Aortic smooth muscle cell (primary cell): ENCODE data around the genes CHRNB2 and ZBTB7B.

- RRBS: no CpG with 5 or more reads among the region's 3 CpGs
Observed at GRCh38 chr1:154156761-154157392, 35.0 kb downstream of the TPM3 start.

DNA sequence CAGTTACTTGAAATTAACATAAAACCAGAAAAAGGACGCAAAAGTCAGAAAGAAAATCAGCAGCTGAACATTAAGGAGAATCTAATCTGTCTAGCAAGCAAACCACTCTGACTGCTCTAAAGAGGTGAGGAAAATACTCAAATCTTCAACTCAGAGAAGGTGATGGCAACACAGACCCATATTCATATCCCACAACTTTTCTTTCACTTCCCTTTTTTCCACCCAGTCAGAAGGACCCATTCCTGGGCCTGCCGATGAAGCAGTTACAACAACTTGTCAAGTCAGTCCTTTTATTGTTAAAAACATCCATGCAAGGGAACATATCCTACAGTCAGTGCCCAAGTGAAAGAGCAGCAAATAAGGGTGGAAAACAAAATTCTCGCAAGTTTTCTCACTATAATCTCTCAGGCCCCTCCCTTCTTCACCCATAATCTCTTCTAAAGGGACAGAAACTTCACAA, 33.5 kb downstream of the TPM3 start:
- RRBS: no CpG with 5 or more reads among the region's 3 CpGs

DNA sequence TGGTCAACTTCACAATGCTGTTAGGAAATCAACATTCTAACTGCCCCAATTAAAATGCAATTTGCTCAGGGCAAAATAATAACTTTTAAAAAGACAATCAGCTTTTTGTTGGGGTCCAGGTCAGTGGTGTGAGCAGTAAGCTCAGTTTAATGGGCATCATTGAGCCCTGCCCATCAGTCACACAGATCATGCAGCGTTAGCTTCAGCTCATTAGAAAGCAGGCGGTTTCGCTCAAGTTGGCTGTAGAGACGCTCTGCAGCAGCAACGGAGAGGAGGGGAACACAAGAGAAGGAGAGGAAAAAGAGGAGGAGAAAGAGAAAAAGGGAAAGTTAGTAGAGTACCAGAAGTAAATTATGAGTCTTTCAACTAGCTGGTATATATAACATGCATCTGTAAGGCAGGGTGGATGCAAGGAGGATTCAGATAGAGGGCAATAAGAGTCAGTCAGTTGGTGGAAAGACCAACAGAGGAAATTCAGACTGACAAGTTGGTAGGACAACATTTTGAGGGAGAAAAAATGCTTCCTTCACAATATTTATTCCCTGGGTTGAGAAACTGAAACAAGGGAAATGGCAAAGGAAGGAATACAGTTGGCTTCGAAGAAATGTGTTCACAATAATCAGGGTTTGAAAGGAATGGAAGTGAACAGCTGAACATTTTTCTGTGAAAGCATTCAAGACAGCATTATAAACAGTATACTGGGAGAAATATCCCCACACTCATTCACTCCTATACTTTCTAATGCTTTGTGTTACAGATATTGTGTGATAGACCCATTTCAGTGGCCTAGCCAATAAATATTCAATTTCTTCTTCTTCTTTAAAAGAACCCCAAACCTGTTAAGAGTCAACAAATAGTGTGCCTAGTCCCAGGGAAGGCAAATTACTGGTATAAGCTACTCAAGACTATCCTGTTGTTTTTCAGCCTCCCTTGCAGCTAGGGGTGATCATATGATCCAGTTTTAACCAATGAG, 32.8 kb downstream of the TPM3 start:
- RRBS: no CpG with 5 or more reads among the region's 6 CpGs

DNA sequence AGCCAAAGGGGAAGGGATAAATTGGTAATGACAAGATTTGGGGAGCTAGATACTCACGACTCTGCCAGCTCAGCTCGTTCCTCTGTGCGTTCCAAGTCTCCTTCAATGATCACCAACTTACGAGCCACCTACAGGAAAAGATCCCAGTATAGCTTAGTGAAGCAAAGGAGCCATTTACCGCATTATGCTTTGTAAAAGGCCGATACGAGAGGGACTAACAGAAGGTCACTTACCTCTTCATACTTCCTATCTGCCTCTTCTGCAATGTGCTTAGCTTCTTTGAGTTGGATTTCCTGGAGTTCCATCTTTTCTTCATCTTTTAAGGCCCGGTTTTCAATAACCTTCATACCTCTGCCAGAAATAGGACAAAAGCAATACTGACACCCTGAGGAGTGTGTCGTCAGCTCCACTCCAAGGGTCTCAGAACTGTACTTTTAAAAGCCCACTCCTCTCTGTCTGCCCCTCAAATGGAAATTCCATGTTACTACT, 19.0 kb downstream of the TPM3 start:
- RRBS: no CpG with 5 or more reads among the region's 9 CpGs

DNA sequence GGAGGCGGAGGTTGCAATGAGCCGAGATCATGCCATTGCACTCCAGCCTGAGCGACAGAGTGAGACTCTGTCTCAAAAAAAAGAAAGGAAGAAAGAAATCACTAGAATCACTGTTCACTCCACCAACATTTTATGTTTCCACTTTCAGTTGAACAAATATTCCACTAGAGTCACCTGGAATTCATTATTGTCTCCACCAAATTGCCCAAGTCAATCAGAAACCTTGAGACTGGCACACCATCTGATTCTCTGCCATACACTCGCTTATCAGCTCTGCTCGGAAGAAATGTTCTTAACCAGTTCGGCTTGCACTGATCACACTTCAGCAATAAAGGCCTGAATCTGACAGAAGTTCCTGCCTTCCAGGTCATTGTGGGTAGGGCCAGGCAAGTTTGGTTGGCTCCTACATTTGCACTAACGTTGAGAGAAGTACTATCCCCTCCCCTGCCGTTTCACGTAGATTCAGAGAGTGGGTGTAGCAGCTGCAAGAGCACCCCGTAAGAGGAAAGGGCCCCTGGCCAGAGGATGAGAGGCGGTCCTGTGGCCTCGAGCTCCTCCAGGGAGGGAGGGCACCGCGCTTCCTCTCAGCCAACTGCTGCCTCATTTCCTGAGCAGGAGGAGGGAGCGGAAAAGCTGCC, 9.9 kb downstream of the TPM3 start:
- RRBS: no CpG with 5 or more reads among the region's 15 CpGs

DNA sequence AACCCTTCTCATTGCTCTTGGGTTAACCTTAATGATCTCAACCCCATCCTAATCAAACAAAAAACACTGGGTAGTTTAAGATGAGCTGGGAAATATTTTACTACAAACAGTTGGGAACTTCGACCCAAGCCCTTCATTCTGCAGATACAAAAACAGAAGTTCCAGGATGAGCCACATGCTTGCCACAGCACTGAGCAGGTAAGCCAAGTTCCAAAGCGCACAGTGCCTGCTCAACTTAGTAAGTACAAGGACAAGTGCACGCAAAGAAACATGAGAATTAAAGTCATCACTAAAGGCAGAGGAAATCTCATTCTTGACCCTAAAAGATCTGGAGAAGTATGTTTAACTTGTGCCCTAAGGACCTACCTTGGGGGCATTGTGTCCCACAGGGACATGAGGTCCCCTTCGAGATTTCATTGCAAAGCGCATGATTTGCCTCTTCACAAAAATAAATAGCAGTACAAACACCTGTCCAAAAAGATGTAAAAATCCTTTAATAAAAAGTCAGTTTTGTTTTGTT, 860 bp downstream of the C1orf43 start:
- RRBS: no CpG with 5 or more reads among the region's 5 CpGs

GRCh38 chr1:154330204-154330581, 4.9 kb downstream of the ATP8B2 start:
- RRBS: no CpG with 5 or more reads among the region's 7 CpGs

DNA sequence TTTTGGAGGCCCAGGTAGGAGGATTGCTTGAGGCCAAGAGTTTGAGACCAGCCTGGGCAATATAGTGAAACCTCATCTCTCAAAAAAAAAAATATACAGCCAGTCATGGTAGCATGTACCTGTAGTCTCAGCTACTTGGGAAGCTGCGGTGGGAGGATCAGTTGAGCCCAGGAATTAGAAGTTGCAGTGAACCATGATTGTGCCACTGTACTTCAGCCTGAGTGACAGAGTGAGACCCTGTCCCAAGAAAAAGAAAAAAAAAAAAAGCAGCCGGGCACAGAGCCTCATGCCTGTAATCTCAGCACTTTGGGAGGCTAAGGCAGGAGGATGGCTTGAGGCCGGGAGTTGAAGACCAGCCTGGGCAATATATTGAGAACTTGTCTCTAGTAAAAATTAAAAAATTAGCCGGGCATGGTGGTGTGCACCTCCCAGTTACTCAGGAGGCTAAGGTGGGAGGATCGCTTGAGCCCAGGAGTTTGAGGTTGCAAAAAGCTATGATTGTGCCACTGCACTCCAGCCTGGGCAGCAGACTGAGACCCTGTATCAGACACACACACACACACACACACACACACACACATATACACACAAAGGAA, 20.5 kb downstream of the IL6R start:
- RRBS: no CpG with 5 or more reads among the region's 5 CpGs

GRCh38 chr1:154430211-154430645, 25.1 kb downstream of the IL6R start:
- RRBS: no CpG with 5 or more reads among the region's 13 CpGs

DNA sequence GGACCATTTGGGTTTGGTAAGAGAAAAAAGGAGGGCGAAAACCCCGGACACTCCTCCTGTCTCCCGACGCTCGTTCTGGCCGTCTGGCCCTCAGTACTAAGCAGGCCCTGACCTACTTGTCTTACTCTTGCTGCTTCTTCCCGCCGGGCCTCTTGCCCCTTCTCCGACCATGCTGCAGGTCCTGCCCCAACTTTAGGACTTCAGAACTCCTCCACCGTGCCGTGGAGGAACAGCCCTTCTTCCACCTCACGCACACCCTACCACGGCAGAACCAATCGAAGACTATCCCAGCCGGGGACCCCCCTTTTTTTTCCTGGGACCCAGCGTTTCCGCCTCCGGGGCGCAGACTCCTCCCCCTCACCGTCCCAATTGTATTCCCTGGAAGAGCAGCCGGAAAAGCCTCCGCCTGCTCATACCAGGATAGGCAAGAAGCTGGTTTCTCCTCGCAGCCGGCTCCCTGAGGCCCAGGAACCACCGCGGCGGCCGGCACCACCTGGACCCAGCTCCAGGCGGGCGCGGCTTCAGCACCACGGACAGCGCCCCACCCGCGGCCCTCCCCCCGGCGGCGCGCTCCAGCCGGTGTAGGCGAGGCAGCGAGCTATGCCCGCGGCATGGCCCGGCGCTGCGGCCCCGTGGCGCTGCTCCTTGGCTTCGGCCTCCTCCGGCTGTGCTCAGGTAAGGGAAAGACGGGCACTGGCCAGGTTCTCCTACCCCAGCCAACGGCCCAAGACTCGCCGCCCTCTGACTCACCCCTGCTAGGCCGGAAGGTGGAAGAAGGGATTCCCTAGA, at the start of gene CHRNB2:
Gene CHRNB2 (plus strand): TSS at position 345 of the 789 bp plus-strand sequence.
- RRBS: 3% methylated on average over 37 of the region's 56 CpGs

DNA sequence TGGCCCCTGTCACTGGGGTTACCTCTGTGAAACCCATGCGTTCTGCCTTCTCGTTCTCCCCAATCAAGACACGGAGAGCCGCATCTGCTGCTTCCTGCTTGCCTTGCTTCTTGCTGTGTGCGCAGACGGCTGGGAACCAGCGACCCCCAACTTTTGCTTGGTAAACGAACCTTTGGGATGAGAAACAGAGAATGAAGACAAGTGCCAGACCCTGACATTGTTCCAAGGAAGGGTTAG, 17.8 kb downstream of the ADAR start:
- RRBS: no CpG with 5 or more reads among the region's 8 CpGs

- RRBS: no CpG with 5 or more reads among the region's 15 CpGs
Observed at GRCh38 chr1:154671144-154671875, 63.3 kb upstream of the ADAR start.

- RRBS: 33% methylated on average over 1 of the region's 12 CpGs
Observed at GRCh38 chr1:154747967-154748492, 122.1 kb downstream of the KCNN3 start.

DNA sequence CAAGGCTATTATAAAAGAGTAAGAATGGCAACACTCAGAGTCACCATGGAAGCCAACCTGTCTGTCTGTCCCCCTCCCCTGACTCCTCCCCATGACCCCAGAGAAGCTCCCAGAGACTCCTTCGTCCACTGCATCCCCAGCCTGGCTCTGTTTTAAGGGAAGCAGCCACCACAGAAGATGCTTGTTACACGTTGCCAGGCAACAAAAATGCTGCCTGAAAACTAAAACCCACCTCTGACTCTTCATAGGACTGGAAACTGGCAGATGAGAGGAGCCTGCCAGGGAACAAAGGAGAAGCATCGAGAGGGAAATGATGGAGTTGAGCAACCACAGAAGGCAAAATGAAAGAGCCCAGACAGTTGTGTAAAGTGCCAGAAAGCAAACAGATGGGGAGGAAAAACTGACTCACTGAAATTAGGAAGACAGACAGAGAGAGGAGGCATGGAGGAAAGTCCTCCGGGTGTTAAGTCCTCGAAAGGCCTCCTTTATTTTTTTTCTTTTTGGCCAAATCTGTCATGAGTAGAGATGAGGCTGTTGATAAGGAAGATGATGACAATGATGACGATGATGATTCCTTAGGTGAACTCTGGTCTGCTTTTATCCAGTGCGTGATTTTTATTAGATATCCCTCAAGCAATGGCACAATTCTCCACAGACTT, 118.3 kb downstream of the KCNN3 start:
- RRBS: no CpG with 5 or more reads among the region's 7 CpGs

DNA sequence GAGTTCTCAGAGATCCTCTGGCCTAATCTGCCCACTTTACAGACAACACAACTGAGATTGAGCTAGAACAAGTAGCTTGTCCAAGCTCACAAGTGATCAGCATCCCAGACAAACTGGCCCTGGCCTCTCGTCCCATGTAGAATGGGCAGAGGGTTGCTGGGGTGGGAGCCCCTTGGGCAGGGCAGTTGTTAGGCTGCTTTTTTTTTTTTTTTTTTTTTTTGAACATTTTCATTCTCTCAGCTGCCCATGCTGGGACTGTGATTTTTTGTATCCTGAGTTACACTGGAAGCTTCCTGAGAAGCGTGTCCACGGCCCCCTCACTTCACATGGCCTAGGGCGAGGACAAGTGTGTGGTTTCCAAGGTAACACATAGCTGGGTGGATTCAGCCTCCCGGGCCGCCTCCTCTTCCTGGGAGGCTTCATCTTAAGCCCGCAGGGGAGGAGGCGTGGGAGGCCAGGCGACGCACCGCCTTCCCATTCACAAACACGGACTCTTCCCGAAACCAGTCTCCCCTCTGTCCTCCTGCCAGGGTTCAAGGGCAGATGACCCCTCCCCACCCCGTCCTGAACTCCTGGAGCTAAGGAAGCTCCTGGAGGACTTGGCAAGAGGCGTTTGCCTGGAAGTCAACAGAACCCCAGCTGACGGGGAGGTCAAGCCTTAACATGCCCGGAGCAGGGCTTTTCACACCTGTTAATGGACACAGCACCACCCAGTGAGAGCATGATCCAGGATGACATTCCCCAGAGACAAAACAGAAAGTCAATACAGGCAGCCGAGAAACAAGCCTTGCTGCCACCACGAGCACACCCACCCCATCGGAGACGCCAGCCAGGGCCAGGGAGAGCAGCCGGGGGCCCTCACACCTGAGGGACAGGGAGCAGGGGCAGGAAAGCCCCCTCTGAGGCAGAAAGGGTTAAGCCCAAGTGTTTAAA, 56.8 kb downstream of the KCNN3 start:
- RRBS: no CpG with 5 or more reads among the region's 22 CpGs

DNA sequence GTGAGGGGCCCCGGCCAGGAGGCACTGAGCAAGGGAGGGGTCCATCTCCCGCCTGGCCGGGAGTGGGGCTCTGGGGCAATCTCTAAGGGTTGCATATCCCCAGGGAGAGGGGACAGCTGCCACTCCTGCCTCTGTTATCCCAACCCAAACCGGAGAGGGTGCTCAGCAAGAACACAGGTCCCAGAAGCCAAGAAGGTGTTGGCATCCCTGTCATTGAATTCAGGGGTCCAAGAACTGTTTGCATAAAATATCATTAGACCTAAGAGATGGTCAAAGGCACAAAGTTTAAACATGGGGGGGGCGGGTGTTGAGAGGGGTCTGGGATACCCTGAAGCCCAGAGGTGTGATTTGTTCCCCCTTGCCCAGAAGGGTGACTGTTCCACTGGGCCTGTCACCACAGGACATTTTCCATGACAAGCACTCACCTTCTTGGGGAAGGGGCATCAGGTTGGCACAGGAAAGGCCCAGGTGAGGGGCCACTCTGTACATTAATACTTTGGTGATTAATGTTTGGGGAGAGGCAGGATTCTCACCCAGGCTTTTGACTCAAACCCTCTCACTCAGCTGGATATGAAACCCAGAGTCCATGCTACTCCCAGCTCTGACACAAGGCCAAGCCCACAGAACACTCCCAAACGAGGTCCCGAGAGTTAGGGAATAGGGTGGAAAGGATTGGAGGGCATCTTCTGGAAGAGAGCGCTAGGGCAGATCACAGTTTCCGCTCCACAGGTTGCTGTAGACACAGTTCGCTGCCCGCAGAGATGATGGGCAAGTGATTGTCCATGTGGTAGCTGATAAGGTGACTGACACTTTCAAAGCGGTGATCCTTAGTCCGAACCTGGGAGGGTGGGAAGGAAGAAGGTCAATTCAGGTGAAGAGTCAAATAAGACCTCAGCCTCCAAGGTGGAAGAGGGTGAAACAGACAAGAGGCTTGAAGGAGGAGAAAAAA, 1.8 kb upstream of the PYGO2 start:
- RRBS: 40% methylated on average over 4 of the region's 13 CpGs

DNA sequence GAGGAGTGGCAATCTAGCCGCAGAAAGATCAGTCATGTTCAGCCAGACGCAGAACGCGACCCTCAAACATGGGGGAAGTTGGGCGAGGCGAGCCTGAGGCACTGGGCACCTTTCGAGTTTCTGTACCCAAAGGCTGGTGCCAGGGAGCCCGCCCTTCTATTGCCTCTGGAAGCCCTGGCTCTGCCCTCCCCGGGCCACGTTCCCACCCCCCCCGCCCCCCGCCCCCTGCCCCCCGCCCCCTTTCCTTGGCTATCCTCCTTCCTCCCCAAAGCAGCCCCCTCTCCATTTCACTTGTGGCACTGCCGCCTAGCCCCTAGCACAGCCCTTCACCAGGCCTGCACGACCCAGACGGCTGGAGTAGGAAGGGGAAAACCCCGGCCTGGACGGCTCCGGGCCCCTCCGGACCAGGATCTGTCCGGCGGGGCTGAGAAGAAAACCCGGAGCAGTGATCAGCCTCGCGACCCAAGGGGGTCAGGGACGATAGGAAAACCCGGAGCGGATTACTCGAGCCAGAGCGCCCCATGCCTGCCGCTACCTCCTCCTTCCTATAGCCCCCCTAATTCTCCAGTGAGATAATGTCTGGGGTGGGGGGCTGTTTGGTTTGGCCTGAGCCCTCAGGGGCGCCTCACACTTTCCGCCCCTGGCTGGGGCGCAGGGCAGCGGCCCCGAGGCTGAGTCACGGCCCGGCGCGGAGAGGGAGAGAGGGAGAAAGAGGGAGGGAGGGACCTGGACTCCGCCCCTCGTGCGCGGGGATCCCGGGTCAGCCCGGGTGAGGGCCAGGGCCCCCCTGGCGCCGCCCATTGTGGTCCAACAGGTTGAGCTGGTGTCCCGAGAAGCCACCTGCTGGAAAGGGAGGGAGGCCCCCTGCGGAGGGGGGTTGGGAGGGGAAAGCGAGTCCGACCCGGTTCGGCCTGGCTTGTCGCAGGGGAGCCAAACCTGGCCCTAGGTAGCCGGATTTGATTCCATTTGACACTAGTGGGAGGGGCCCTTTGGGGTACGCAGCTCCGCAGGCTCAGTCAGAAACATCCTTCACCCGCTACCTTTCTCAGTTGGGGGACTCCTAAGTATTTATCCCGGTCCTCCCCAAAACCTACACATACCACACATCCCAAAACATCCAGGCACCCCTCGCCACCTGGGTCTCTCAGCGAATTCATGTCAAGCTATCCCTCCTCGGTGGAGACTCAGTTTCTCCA, 1.8 kb upstream of the ZBTB7B start:
- RRBS: 2% methylated on average over 18 of the region's 63 CpGs

GRCh38 chr1:155002702-155003369, at the start of gene ZBTB7B:
Gene ZBTB7B, plus strand, starts transcription at chr1:155002802.
- RRBS: no CpG with 5 or more reads among the region's 39 CpGs

- RRBS: no CpG with 5 or more reads among the region's 5 CpGs
Observed at GRCh38 chr1:155007841-155008242, 5.2 kb downstream of the ZBTB7B start.

DNA sequence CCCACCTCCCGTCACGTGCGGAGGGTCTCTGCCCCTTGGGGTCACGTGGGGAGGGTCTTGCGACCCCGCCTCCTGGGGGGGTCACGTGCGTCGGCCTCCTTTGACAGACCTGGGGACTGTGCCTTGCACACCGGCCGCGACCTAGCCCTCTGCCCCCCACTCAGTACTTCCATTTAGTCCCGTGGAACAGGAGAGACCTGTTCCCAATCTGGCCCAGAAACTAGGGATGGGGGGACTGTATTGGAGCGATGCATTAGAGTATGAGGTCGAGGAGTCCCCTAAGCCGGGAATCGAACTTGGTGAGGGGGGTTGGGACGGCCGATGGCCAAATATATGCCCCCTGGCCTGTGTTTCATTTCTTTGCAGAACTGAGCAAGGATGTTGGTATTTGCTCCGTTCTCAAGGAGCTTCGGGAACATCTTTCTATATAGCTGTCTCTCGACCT, 2.4 kb downstream of the EFNA3 start:
- RRBS: no CpG with 5 or more reads among the region's 22 CpGs